ENCODE results near the genes CD82 and PRDM11.

- PRO-cap, result no peak
Observed at GRCh38 chr11:43575040-43575908, 105.3 kb upstream of the HSD17B12 start.

DNA sequence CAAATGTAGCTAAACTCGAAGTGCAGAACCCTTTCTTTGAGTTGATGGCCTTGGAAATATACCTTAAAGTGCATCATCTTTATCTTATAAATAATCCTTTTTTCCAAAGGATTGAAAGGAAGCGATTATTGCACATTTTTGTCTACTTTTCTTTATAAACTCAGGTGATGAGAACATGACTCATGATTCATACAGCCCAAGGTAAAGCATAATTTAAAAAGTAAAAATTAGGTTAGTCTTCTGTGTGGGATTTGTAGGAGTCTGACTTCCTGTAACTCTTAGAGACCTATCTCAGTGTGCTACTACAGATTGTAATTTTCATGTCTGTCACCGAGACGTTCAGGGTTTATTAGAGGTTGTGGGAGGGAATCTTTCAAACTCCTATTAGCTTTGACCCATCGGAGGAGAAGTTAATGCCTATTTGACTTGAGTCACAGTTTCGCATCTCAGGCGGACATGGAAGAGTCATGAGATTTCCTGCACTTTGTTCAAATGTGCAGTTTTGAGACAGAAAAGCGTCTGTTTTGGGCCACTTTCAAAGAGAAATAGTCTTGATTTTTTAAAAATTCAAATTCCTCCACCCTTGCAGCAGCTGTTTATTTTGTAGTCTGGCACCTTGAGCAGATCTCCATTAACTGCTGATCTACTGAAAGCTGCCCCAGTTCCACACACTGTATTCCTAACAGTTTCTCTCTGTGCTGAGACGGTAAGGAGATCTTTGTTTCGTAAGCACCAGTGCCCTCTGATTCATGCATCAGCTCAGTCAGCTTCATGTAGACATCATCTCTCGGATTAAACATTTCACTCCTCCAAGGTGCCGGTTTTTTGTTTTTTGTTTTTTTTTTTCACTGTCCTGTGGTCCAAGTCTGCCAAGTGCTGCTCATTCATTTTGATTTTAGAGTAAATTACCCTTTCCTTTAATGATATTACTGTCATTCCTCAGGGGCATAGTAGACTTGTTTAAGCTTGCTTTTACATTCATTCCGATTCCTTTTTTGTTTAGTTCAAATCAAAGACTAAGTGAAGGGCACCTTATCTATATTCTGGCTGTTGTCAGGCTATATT is 24.3 kb downstream of the ALKBH3 start:
- PRO-cap, result no peak

DNA sequence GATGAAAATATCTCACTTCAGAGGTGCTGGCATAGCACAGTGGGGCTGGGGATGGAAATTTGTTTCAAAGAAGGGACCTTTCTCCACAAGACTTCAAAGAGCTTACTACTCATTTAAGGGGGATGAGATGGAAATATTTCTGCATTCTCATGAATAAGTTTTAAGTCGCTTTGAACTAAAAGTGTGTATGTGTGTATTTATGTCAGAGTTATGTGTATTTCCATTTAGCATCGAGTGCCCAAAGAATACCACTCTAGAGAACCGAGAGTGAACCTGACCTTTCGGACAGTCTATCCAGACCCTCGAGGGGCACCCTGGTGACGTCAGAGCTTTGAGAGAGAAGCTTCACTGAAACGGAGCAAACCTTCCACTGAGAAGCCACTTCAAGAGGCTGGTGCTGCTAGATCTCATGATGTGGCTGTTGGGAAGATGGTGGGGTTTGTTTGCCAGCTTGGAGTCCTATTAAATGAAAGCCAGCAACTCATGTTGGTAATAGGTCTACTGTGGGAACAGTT is 22.7 kb upstream of the C11orf96 start:
- PRO-cap, result no peak

- PRO-cap, result no peak
Observed at GRCh38 chr11:43937212-43937733, 5.2 kb upstream of the C11orf96 start.

DNA sequence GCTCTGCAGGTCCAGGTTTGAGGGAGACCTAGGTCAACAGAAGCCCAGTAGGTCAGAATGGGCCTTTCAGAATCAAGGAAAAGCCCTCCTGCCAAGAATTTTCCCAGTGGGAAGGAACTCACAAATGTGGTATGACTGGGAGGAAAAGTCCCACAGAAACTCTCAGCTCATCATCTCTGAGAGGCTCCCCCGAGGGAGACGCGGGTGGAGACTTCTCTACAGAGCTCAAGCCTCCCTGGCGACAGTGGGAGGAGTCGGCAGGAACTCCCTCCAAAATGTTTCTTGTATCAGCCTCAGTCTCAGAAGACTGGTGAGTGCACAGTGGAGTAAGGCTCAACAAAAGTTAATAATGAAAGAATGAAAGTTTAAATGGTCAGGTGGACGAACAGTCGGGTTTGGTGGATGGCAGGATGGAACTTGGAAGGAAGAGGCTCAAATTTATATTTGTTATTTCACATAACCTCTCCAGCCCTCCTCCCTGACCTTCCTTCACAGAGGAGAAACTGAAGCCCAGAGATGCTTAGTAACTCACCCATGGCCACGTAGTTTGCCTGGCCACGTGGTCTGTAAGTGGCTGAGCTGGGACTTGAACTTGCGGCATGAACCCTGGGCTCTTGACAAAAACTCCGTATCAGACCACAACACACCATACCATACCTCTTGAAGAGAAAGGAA is 14.9 kb upstream of the ACCSL start:
- PRO-cap, result no peak

- PRO-cap, result no peak
Observed at GRCh38 chr11:44036827-44037051, 11.0 kb upstream of the ACCSL start.

- PRO-cap, result no peak
Observed at GRCh38 chr11:44077237-44077633, 11.2 kb downstream of the ACCS start.

DNA sequence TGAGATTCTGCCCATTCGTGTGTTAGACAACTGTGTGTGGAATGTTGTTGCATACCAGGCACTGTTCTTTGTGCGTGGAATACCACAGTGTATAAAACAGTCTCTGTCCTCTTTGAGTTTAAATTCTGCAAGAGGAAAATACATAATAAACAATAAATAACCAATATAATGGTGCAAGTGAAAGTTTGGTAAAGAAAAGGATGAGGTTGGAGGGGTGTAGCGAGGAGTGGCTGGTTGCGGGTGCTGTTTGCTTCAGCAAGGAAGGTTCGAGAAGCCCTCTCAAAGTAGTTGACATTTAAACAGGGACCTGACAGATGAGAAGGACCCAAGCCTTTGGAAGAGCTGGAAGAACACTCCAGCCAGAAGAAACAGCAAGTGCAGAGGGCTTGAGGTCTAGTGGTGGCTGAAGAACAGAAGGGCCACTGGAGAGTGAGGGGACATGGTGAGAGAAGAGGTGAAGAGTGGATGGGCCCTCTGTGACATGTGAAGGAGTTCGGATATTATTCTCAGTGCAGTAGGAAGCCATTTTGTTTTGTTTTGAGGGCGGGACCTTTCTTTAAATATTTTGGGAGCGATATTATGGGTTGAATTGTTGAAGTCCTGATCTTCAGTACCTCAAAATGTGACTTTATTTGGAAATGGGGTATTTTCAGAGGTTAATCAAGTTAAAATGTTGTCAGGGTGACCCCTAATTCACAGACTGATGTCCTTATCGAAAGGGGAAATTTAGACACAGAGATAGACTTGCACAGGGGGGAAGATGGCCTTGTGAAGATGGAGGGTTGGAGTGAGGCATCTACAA is 79.9 kb downstream of the ALX4 start:
- PRO-cap, result no peak

DNA sequence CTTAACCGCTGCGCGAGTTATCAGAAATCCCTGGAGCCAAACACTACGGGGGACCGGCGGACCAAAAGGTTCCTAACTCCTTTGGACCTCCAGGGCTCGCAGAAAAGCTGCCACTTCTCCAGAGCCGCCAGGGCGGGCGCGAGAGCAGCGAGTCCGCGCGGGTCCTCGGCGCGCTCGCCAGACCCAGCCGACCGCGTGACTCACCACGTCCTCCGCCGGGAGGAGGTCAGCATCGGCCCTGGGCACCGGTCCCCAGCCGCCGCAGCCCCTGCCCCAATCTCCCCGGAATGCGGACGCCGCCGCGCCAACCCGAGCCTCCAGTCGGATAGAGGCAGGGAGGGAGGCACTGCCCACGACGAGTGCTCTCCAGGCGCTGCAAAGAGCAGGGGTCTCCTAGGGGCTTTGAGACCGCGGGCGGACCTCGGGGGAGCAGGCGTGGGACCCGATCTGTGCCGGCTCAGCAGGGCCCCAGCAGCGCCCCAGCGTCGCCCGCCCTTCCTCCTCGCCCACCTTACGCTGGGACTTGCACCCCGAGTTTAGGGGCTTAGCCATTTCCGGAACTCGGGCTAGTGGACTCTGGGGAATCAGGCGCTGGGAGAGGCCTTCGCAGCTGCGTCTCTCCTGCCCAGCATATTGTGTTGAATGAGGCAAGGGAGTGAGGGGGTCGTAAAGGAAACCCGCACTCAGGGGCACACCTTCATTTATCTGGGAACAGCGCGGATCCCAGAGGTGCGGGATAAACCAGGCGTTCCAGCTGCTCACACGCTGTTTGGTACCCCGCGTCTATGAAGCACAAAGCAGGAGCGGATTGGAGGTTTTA is 6.3 kb upstream of the ALX4 start:
- PRO-cap, result no peak

DNA sequence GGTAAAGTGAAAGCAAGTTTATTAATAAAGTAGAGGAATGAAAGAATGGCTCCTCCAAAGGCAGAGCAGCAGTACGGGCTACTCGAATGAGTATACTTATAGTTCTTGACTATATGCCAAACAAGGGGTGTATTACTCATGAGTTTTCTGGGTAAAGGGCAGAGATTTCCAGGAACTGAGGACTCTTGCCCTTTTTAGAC is 35.1 kb upstream of the CD82 start:
- PRO-cap, result no peak

DNA sequence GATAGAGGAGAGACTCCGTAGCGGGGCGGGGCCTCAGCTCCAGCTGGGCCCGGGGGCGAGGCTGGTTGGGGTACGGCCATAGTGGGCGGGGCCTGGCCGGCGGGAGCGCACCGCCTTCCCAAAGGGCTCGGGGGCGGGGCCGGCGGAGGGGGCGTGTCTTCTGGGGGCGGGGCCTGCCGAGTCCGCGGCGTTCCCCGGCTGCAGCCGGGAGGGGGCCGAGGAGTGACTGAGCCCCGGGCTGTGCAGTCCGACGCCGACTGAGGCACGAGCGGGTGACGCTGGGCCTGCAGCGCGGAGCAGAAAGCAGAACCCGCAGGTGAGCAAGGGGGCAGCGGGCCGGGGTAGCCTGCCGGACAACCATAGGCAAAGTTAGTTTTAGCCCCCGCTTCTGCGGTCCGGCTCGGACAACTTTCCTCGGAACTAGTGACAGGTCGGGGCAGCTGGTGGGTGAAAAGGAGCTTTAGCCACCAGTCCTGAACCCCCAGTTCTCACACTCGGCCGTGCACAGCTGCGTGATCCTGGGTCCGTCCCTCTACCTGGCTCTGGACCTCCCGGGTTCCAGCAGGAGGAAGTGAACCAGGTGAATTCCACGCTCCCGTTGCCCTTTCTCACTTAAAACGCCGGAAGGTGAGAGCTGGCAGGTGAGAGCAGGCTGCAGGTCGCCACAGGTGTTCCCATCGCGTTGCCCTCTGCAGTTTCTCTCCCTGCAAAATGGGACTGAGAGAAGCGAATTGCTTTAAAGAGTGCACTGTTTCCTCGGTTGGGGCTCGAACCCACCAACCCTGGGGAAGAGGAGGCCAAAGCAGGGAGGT is at the start of gene CD82:
CD82 (plus strand) TSS at position 243 of the 812 bp plus-strand sequence.
- PRO-cap, result bidirectional peak, plus-strand start at position 245 of the sequence, minus-strand start outside the sequence

- PRO-cap, result no peak
Observed at GRCh38 chr11:44568417-44569648, 3.4 kb downstream of the CD82 start.

DNA sequence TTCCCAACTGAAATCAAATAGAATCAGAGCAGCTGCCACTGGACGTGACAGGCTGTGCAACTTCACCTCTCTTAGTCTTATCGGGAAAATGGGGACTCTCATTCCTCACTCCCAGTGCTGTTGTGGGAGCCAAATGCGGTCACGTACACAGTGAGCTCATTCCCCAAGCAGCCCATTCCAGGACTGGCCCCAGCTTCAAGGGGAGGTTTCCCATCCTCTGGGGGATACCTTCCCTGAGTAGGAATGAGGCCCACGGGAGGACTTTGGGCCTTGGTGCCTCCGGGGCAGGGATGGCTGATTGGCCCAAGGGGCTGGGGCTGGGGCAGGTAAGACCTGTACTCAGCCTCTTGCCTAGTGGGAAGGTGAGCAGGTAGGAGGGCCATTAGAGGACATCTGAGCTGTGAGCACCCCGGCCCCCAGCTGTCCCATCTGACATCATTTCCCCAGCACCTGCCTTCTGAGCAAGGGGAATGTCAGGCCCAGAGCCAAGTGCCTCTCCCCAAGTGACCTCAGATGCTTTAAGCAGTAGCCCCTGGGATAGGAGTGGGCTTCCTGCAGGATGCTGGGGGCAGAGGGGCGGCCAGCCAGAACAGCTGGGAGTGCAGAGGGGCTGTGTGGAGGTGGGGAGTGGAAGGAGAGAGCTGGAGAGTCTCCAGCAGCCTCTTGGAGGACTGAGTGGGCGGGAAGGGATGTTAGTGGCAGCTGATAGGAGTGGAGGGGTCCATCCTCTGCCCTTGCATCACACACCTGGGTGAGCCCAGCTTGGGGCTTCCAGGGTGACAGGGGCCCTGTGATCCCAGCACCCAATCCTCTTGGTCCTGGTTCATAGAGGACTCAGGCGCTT is 58.4 kb downstream of the CD82 start:
- PRO-cap, result no peak

- PRO-cap, result no peak
Observed at GRCh38 chr11:44727827-44728439, 1.2 kb downstream of the TSPAN18 start.

- PRO-cap, result no peak
Observed at GRCh38 chr11:44760832-44761407, 34.2 kb downstream of the TSPAN18 start.

GRCh38 chr11:44927262-44927772 is 23.4 kb downstream of the TP53I11 start:
- PRO-cap, result no peak

- PRO-cap, result no peak
Observed at GRCh38 chr11:44976697-44977297, 26.1 kb upstream of the TP53I11 start.

GRCh38 chr11:44977572-44978170 is 27.0 kb upstream of the TP53I11 start:
- PRO-cap, result unidirectional peak, minus-strand start at chr11:44977838

DNA sequence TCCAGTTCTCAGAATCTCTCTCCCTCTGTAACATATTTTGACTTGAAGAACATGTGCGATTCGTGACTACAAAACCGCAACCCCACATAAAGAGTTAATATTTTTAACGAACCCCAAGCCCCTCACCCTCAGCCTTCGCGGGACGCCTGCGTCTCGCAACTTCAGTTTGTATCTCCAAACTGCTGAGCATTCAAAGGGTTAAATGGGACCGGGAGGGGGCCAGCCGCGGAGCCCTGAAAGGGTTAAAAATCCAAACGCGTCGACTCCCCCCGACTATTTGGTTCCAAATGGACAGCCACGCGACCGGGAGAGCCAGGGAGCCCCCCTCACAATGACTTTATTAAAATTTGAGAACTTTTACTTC is 460 bp upstream of the PRDM11 start:
- PRO-cap, result bidirectional peak, plus-strand start at position 286 of the sequence, minus-strand start at position 264 of the sequence

GRCh38 chr11:45146361-45147433 is at the start of gene PRDM11:
PRDM11 (plus strand) TSS chr11:45146639.
- PRO-cap, result bidirectional peak, plus-strand start at chr11:45146669, minus-strand start at chr11:45146837; bidirectional peak, plus-strand start at chr11:45147317, minus-strand start at chr11:45147174